Colon Carcinoma Metastatic in the Brain (tissue), 2 donors: ENCODE data around the genes CYLC1, CENPI and ARMCX6.

GRCh38 chrX:79146681-79147266 lies 2.3 kb downstream of the GPR174 start:
- PRO-cap, 2 experiments: no peak in any of the 2 experiments

DNA sequence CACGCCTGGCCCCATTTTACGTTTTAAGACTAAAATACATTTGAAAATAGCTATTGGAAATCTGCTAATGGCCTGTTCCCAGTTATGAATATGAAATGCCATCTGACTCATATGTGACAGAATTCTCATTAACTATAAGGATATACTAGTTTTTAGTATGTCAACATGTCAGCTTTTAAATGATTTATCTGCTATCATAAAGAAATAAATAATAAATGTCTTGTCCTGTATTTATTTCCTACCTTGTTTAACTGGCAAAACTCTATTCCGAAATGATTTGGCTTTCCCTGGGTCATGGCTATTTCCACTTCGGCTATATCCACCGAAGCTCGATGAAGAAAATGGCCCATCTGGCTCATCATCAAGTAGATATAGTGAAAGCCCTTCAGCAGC lies 128.6 kb downstream of the BRWD3 start:
- PRO-cap, 2 experiments: no peak in any of the 2 experiments

DNA sequence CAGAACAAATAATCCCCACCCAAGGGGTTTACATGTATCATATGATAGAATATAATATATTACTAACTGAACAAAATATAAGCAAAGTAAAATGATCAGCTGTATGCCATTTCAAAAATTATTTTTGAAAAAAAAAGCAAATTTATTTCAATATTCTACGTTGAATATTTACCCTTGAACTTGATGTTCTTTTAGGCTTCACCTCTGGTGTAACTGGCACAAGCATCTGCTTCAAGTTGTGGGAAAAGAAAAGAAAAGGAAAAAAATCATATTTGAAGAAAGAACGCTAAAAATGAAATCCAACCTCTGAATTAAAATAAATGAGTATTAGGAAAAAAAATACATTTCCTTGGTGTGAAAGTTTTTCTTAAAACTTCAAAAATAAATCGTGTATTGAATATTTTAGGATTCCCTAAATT lies 83.4 kb downstream of the HMGN5 start:
- PRO-cap, 2 experiments: no peak in any of the 2 experiments

GRCh38 chrX:81258964-81259470 lies 57.1 kb downstream of the SH3BGRL start:
- PRO-cap, 2 experiments: no peak in any of the 2 experiments

- PRO-cap, 2 experiments: no peak in any of the 2 experiments
Observed at GRCh38 chrX:83861018-83861304, at the start of gene CYLC1. CYLC1 (plus strand) TSS chrX:83861146.

DNA sequence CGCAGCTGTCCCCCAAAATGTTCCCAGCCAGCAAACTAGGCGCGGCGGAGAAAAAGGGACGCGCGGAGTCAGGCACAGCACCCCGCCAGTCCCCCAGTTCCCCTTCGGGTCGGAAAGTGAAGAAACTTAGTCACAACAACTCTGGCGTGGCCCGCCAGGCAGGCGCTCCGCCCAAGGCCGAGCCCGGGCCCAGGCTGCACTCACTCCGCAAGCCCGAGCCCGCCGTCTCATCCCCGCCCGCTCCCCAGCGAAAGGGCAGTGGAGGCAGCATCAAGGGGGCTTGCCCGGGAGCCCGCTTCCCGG lies 623 bp downstream of the RPS6KA6 start:
- PRO-cap, 2 experiments: no peak in any of the 2 experiments

DNA sequence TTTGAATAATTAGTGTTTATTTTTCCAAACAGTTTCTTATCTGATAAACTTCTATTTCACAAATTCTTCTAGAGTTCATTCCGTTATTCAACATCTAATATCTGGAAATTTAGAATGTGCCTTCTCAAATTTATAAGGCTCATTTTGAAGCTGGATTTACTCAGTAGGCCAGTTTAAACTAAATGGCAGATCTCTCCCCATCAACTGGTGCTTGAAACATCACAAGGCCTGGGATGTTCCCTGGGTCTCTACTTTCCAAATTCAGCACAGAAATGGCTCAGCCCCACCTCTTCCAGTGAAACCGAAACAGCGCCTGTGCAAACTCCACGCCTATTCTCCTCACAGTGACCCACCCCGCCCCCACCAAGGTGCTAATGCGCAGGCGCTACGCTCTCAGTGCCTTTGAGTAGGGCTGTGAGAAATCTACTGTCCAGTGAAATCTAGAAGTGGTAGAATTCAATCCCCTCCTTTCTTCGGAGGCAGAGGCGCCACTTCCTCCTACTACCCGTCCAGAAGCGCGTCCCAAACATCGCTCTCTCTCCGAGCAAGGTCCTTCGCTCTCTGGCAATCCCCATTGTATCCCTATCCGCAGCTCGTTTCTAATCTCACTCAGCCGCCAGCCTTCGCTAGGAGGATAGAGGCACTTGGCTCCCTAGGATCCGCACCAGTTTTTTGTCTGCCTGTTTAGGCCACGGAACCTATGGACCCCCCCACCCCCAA lies 557 bp downstream of the HDX start:
- PRO-cap, 2 experiments: no peak in any of the 2 experiments

- PRO-cap, 2 experiments: no peak in any of the 2 experiments
Observed at GRCh38 chrX:85031207-85031668, 27.6 kb downstream of the APOOL start.

DNA sequence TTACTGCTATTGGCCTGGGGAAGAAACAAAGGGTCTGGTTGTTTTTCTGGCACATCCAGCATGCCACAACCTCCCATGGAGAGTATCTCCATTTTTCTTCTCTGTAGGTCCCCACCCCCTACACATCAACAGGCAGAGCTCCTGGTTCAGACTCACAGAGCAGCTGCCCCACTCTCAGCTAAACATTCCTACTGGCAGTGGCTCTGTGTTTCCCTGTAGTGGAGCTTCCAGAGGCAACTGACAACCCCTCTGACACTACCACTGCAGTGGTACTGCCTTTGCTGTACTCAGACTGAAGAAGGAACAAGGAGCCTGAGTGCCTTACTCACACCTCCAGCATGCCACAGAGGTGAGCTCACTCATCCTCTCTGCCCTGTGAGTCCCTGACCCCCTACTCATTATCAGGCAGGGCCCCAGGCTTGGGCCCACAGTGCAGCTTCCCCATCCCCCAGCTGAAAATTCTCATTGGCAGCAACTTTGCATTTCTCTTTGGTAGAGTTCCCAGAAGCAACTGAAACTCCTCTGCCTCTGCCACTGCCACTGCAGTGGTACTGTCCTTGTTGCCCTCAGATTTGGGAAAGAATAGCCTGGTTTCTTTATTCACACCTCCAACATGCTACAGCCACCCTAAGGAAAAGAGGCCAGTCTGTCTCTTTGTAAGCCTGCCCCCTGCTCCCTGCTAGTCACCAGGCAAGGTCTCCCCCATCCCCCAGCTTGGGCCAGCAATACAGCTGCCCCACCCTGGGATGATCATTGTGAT lies 240.6 kb upstream of the POF1B start:
- PRO-cap, 2 experiments: no peak in any of the 2 experiments

- PRO-cap, 2 experiments: no peak in any of the 2 experiments
Observed at GRCh38 chrX:88604661-88605268, 142.3 kb upstream of the CPXCR1 start.

GRCh38 chrX:90115665-90116057 lies 194.0 kb downstream of the TGIF2LX start:
- PRO-cap, 2 experiments: no peak in any of the 2 experiments

GRCh38 chrX:93627215-93627414 lies 46.3 kb downstream of the NAP1L3 start:
- PRO-cap, 2 experiments: no peak in any of the 2 experiments

DNA sequence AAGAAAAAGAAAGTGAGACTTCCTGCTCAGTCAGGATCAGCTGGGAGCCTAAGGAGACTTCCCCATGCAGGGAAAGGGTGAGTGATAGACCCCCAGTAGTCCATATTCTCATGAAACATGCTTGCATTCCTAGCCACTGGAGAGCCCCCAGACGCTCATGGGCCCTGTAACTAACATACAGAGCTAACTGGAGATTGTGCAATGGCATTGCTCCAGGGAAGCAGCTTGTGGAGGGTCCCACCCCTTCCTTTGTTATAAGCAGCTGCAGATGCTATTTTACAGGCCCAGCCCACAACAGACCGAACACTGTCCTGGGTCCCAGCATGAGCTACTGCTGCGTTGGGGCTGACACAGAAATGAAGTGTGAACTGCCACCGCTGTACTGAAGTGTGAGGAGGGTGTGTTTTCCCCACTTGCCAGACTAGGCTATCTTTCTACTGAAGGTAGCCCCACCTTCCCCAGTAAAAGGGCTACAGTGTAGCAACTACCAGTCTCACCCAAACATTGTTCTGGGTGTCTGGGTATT lies 1465.6 kb upstream of the DIAPH2 start:
- PRO-cap, 2 experiments: no peak in any of the 2 experiments

DNA sequence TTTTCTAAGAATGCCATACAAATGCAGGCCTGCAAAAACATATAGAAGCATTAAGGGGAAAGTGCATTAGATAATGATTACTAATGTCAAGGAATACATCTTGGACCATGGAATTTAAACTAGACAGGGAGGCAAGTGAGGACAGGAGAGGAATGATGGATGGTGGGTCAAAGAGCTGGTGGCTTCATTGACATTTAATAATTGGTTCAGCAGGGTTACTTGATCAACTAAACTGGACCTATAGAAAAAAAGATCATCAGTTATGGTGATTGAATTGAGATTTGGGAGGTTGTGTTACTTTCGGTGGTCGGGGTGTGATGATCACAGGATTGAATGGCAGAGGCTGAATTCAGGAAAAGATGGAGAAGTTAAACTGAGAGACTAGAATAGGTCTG lies 162.9 kb downstream of the RPA4 start:
- PRO-cap, 2 experiments: no peak in any of the 2 experiments

GRCh38 chrX:97265152-97265765 lies 381.6 kb downstream of the RPA4 start:
- PRO-cap, 2 experiments: no peak in any of the 2 experiments

GRCh38 chrX:100183262-100183698 lies 226.8 kb downstream of the PCDH19 start:
- PRO-cap, 2 experiments: no peak in any of the 2 experiments

GRCh38 chrX:101097371-101098520 lies at the start of gene CENPI:
CENPI (plus strand) TSS chrX:101098204.
- PRO-cap, 2 experiments: peak in 2 of 2 experiments; most common plus-strand start chrX:101098204 (in 2)

DNA sequence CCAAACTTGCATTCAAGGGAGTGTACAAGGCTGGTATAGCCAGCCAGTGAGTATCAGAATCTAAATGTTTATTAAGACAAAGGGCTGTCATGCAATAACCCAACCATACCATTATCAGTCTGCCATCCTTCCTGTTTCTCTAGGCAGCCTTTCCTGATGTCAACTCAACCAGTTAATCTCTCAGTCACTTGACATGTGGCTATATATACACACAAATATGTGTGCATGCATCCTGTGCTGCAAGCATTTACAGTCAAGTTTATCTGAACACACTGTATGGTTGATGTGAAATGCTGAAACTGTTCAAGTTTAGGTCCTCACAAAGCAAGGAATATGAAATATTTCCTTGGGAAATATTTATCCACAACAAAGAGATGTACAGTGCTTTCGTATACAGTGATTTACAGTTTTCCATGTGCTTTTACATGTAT lies 17.1 kb downstream of the BTK start:
- PRO-cap, 2 experiments: no peak in any of the 2 experiments

GRCh38 chrX:101550744-101551882 lies 766 bp downstream of the ARMCX1 start:
- PRO-cap, 2 experiments: no peak in any of the 2 experiments

DNA sequence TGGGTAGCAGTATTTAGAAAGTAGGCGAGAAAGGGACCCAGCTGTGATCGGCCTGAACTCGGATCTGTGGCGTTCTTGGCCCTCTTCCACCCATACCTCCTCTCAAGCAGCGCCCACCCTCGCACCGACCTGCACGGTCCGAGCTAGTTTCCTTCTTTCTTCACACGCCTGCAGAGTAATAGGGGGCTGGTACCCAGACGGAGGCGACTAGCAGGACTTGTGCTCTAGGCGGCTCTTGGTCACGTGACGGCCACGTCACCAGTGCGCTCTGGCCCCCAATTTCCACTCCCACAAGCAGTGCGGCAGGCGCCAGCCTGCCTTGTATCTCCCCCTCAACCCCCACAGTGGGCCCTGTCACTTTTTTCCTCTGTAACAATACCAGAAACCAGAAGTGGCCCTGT lies at the start of gene ARMCX6:
TSS of gene ARMCX6 (minus strand) at position 245 of the 401 bp plus-strand sequence.
- PRO-cap, 2 experiments: peak in 2 of 2 experiments; most common minus-strand start position 237 of the sequence (in 2)